Kidney epithelial cell (primary cell): ENCODE measurements around a stretch of chr18.

DNA sequence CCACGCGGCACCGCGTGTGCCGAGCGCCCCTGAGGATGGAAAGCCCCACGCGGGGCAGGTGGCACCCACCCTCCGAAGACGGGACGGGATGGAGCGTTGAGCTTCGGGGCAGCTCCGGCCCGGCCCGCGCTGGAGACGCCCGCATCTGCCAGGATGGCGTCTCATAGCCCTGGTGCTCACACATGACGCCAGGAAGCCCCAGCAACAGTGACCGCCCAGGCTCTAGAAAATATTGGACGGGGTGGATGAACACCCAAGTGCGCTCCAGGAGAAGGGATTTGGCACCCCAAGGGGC is 2.5 kb upstream of the NFATC1 start:
- RAMPAGE, long total RNA, result no peak
- RRBS, result no CpG with 5 or more reads among the region's 24 CpGs

DNA sequence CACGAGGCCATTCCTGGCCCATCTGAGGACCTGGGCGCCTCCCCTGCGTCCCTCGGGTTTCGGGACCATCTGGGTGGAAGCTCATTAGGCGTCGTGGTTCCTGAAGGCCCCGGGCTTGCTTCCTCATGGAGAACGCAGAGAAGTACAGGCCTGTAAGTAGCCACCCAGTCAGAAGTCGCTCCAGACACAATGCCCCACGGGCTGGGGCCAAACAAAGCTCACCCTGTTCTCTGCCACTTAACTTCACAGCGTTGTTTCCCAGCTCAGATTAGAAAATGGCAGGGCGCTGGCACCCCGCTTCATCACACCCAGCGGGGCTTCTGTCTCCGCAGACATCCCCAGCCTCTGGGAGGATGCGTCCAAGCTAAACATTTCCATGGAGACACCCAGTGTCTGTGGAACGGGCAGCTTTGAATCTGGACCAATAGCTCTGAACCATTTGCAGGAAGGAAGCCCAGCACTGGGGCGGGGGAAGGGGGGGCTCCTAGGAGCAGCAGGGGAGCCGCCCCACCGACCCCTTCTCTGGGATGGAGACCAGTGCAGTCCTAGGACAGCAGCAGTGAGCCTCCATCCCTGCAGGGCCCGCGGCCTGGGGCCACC is 2.4 kb downstream of the NFATC1 start:
- RAMPAGE, long total RNA, result no peak
- RRBS, result no CpG with 5 or more reads among the region's 23 CpGs

DNA sequence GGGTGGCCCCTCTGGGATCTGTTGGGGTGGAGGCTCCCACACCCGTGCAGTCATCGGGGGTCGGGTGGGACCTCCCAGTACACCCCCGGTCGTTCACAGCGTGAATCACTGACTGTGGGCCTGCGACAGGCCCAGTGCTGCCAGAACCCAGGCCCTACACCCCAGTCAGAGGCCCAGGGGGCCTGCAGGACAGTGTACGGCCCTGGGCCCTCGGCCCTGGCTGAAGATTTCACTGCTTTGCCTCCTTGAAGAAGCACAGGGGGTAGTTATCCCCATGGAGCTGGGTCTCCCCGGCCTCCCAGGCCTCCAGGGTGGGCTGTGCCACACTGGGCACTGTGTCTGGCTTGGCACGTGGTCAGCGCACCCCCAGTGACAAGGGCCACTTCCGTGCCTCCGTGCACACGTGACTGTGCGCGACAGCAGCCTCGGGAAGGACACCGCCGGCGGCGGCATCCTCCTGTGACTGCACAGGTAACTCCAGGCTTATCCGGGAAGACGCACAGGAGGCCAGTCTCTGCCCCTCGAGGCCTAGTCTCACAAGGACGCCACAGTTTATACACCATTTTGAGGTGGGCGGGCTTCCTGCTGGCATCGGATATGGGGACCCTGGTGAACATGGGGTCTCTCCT is 6.1 kb downstream of the NFATC1 start:
- RAMPAGE, long total RNA, result no peak
- RRBS, result no CpG with 5 or more reads among the region's 28 CpGs

GRCh38 chr18:79485091-79485651 is 89.4 kb downstream of the NFATC1 start:
- RAMPAGE, long total RNA, result no peak
- RRBS, result 6% methylated on average over 11 of the region's 24 CpGs

DNA sequence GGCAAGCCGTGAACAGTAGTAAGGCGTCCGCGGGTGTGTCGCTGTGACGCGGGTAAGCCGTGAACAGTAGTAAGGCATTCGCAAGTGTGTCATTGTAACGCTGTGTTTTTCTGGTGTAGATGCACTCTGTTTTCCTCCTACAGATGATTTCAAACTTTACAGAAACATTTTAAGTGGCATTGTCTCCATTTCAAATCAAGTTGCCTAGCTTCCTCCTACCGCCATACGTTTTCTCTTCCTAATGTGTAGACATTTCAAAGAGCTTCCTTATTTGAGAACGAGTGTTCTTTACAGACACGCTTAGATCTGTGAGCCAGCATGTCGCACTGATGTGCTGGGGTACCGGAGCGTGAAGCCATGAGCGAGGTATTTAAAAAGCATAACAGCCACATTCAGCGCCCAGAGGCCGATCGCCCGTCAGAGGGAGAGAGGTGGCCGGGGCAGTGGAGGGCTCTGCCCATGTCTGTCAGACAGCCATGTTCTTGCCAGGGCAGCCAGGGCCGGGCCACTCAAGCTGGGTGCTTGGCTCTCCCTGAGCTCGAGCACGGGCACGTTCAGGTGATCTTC is 100.3 kb downstream of the NFATC1 start:
- RAMPAGE, long total RNA, result no peak
- RRBS, result 86% methylated on average over 5 of the region's 27 CpGs

GRCh38 chr18:79507429-79508586 is 112.1 kb downstream of the NFATC1 start:
- RAMPAGE, long total RNA, result no peak
- RRBS, result 35% methylated on average over 2 of the region's 53 CpGs

DNA sequence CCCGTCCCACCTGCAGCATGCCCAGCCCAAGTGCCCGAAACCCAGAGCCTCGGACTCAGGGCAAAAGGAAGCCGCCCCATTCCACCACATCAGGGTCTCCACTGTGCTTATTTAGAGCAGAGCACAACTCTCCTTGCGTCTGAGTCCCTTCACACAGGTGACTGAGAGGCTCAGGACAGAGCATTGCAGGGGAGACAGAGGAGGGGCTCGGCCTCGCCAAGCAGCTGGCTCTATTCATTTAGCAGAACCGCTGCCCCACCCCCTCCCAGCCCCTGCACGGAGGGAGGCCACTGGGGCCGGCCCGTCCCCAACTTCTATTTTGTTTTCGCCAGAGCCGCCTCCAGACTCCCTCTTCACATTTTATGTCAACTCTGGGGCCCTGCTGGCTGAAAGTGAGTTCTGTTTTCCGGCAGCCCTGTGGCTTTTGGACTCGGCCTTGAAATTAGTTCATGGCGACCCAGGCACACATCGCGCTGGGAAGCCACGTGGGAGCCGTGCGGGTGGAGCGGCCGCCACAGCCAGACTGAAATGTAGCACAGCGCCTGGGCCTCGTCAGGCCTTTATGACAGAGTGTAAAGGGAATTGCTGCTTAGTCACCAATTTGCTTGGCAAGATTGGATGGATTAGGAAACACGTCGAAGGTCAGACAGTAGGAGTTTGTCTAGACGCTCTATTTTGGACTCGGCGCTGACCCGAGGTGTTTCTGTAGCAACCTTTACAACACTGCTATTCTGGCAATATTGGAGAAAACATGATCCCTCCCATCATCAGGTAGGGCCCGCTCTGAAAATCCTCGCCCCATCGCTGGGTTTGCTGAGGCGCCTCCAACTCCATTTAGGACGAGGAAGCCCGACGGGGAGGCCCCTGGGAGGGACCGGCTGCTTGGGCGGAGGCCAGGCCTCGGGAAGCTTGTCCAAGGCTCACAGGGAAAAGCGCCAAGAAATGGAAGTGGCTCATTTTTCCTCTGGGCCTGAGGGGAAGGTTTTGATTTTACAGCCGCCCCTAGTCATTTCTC is 90.8 kb upstream of the CTDP1 start:
- RAMPAGE, long total RNA, result no peak
- RRBS, result no CpG with 5 or more reads among the region's 43 CpGs

- RAMPAGE, long total RNA, result no peak
- RRBS, result no CpG with 5 or more reads among the region's 32 CpGs
Measured at GRCh38 chr18:79680335-79681080, 905 bp downstream of the CTDP1 start.

- RAMPAGE, long total RNA, result no peak
- RRBS, result no CpG with 5 or more reads among the region's 19 CpGs
Measured at GRCh38 chr18:79690585-79691119, 11.0 kb downstream of the CTDP1 start.

DNA sequence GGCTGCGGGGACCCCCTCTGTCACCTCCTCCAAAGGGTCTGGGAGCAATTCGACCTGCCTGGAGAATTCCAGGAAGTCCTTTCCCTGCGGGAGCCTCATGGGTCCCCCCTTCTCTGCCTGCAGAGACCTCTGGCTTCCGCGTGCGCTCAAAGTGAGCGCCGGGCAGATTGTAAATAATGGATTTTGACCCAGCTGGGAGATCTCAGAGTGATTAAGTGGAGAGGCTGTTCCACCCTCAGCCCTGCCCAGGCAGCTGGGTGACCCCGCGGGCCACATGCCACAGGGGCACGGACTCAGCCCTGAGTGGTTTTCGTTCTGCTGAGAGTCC is 1.2 kb downstream of the KCNG2 start:
- RAMPAGE, long total RNA, result no peak
- RRBS, result no CpG with 5 or more reads among the region's 12 CpGs

DNA sequence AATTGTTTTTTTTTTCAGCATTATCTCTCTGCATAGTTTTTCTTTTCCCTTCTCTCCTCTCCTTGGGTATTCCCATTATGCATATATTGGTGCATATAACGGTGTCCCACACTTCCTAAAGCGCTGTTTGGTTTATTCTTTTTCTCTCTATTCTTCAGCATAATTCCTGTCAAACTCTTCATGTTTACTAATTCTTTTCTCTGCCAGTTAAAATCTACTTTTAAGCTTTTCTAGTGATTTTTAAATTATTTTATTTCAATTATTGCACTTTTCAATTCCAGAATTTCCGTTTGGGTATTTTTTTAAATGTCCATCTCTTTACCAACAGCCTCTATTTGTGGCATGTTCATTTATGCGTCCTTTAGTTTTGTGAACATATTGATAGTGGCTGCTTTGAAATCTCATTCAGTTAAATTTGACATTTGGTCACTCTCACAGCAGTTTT is 54.3 kb downstream of the SLC66A2 start:
- RAMPAGE, long total RNA, result no peak
- RRBS, result no CpG with 5 or more reads among the region's 4 CpGs

DNA sequence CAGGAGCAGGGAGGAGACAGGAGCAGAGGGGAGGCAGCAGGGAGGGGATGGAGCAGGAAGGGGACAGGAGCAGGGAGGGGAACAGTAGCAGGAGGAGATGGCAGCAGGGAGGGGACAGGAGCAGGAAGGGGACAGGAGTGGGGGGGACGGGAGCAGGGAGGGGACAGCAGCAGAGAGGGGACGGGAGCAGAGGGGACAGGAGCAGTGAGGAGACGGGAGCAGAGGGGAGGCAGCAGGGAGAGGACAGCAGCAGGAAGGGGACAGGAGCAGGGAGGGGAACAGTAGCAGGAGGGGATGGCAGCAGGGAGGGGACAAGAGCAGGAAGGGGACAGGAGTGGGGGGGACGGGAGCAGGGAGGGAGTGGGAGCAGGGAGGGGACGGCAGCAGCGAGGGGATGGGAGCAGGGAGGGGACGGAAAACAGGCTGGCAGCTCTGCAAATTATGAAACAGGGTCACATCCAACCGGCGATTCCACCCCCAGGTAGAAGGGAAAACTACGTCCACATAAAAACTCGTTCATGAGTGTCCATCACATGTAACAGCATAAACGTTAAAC is 39.6 kb downstream of the SLC66A2 start:
- RAMPAGE, long total RNA, result no peak
- RRBS, result no CpG with 5 or more reads among the region's 12 CpGs

DNA sequence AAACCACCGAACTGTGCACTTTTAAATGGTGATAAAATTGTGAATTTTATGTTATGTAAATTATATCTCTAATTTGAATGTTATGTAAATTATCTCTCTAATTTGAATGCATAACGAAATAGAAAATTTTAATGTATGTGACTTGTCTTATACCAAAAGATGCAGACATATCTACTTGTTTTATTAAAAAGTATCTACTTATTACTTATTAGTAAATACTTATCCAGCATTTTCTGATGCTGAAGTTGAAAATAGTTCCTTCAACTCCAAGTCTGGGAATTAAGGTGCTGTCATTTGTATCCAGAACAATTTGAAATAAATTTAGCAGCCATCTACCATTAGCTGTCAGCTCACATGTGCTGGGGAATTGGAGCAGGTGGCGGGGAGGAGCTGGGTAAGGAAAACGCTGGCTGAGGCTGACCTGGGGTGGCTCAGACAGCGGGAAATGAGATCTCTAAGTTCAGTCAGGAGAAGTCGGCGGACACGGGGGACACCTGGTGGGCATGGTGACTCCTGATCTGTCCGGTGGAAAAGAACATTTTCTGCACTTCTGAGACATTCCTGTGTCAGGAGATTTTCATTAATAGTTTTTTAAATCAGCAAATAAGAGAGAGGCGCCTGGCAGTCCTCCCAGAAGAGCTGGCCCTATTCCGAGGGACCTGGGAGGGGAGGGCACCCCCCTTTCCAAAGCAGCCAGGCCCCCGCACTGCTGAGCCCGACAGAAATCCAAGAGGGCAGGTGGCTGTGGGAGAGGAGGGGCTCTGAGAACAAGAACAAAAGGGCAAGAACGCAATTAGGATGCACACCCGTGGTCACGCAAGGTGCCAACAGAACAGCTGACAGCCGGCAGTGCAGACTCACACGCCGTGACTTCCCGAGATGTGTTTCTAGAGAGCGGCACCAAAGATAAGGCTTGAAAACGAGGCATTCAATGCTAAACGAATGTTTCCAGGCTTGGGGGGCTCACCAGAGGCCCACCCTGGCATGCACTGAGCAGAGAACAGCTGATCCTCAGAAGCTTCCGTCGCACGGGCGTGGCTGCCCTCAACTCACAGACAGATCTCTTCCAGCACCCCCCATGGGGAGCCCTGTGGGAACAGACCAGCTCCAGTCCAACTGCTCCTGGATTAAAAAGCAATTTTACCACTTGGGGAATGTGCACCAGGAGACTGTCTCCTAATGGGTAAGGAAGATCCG is 26.5 kb downstream of the SLC66A2 start:
- RAMPAGE, long total RNA, result no peak
- RRBS, result no CpG with 5 or more reads among the region's 28 CpGs

GRCh38 chr18:79939834-79940377 is 11.5 kb downstream of the SLC66A2 start:
- RAMPAGE, long total RNA, result no peak
- RRBS, result 83% methylated on average over 1 of the region's 16 CpGs

GRCh38 chr18:79947857-79948640 is 3.4 kb downstream of the SLC66A2 start:
- RAMPAGE, long total RNA, result no peak
- RRBS, result no CpG with 5 or more reads among the region's 17 CpGs

DNA sequence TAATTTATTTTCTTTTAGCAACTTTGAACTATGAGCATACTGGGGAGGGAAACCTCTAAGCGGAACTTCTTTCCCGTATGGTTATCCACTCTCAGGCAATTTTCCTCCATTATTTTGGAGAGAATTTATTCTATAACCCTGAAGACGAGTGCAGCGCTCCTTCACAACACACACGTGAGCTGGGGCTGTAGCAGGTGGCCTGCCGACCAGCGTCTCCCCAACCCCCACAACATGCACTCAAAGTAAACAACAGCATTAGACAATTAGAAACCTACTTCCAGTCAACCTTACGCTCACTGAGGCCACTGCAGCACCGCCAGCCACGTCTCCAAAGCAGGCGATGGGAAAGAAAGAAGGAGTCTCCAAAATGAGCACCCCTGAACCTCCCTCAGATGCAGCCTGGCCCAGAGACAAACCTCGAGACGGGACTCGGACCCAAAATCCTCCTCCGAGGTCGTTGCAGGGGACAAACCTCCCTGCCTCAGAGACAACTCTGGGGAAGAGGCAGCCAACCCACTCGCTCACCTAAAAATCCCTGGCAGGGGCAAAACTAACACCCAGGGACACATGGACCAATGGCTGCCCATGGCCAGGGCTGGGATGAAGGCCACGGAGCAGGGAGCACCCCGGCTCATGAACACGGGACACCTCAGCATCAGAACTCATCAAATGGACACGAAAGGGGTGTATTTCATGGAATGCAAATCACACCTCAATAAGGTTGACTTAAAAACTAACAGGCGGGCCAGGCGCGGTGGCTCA is 2.6 kb downstream of the SLC66A2 start:
- RAMPAGE, long total RNA, result no peak
- RRBS, result no CpG with 5 or more reads among the region's 24 CpGs

- RAMPAGE, long total RNA, result no peak
- RRBS, result no CpG with 5 or more reads among the region's 5 CpGs
Measured at GRCh38 chr18:79954843-79955166, 3.4 kb upstream of the SLC66A2 start.

- RAMPAGE, long total RNA, result no peak
- RRBS, result no CpG with 5 or more reads among the region's 14 CpGs
Measured at GRCh38 chr18:79962235-79962835, 2.1 kb upstream of the HSBP1L1 start.